Hair follicle dermal papilla cell (primary cell): ENCODE data around the gene GSC.

GRCh38 chr14:94046680-94047161 is 20.6 kb downstream of the OTUB2 start:
- CAGE, long polyA plus RNA: no peak

- CAGE, long polyA plus RNA: no peak
Observed at GRCh38 chr14:94078762-94079768, 1.9 kb downstream of the DDX24 start.

DNA sequence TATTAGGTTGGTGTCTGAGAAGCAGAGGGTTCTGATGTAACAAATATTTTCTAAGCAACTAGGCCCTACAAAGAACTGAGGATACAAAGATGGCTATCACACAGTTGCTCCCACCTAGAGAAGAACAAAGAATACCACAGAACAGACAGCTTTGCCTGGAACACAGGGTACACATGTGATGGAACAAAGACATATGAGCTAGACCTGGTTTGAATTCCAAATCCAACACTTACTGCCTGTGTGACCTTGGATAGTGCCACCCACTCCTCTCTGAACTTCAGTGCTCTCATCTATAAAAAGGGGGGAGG is 1.3 kb downstream of the DDX24 start:
- CAGE, long polyA plus RNA: no peak

DNA sequence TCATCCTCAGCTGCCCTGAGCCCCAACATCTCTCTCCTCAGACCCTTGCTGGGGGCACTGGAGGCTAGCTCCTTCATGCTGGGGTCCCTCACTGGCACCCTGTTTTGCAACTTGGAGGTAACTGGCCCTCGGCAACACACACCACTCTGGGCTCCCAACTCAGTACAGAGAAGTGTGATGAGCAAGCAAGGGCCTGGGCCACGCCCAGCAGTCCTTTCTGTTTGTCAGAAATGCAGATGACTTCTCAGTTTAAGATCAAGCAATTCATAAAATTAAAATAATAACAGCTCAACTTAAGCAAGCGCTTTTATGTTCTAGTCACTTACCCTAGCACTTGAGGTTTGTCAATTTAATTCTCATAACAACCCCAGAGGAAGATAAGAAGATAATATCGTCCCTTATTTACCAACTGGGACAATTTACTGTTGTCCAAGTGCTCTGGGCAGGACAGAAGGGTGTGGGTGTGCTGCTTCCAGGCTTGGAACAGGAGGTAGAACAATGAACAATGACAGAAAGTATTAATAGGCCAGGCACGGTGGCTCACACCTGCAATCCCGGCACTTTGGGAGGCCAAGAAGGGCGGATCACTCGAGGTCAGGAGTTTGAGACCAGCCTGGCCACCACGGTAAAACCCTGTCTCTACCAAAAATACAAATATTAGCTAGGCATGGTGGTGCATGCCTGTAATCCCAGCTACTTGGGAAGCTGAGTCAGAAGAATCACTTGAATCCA is 16.5 kb downstream of the IFI27L2 start:
- CAGE, long polyA plus RNA: no peak

- CAGE, long polyA plus RNA: no peak
Observed at GRCh38 chr14:94345655-94346145, 22.6 kb upstream of the SERPINA6 start.

GRCh38 chr14:94377008-94378109 is 11.0 kb downstream of the SERPINA1 start:
- CAGE, long polyA plus RNA: no peak

DNA sequence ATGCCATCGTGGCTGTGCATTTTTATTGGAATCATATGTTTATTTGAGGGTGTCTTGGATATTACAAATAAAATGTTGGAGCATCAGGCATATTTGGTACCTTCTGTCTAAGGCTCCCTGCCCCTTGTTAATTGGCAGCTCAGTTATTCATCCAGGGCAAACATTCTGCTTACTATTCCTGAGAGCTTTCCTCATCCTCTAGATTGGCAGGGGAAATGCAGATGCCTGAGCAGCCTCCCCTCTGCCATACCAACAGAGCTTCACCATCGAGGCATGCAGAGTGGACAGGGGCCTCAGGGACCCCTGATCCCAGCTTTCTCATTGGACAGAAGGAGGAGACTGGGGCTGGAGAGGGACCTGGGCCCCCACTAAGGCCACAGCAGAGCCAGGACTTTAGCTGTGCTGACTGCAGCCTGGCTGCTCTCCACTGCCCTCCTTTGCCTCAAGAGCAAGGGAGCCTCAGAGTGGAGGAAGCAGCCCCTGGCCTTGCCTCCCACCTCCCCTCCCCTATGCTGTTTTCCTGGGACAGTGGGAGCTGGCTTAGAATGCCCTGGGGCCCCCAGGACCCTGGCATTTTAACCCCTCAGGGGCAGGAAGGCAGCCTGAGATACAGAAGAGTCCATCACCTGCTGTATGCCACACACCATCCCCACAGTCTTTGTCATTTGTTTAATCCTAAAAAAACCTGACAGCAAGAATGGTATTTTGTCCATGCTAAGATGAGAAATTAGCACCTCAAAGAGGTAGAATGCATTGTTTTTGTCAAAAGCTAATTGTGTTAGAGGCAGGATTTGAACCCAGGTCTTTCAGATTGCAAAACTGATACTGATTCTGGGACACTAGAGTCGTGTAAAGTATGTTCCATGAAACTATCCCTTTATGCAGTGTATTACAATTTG is 6.8 kb downstream of the SERPINA1 start:
- CAGE, long polyA plus RNA: no peak

GRCh38 chr14:94394612-94395370 is 6.4 kb upstream of the SERPINA1 start:
- CAGE, long polyA plus RNA: no peak

DNA sequence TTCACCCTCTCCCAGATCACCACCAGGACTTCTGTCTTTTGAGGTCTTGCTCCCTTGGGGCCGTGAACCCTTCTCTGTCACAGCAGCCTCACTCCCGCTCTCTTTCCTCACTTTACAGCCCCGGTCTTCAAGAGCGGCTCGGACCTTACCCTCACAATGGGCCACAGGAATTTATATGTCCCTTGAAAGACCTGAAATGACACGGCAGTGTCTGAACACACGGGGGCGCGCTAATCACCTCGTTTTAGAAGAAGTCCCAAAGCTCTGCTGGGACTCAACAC is 29.2 kb downstream of the SERPINA11 start:
- CAGE, long polyA plus RNA: no peak

GRCh38 chr14:94463413-94463625 is 10.7 kb upstream of the SERPINA11 start:
- CAGE, long polyA plus RNA: no peak

- CAGE, long polyA plus RNA: no peak
Observed at GRCh38 chr14:94542281-94542866, 18.9 kb upstream of the SERPINA4 start.

DNA sequence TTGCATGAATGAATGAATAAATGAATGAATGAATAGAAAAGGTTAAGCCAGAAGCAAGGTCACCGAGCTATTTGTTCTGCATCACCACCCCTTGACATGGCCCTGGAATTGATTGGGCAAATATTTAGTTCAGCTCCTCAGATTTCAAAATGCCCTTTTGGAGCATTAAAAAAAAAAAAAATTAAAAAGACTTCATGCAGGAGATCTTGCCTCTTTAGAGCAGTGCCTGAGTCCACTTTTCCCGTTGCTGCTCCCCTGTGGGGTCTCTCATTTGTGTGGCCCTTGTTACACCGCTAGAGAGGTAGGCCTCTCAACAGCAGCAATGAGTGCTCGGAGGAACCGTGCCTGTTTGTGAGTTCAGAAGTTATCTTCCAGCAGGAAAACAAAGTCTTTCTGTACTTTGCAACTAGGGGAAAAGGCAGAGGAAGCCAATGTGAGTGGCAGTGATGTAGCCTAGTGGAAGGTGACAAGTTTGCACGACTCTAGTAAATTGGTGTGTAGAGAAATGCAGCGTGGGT is 8.3 kb upstream of the SERPINA5 start:
- CAGE, long polyA plus RNA: no peak

- CAGE, long polyA plus RNA: no peak
Observed at GRCh38 chr14:94582964-94583356, 1.7 kb downstream of the SERPINA5 start.

DNA sequence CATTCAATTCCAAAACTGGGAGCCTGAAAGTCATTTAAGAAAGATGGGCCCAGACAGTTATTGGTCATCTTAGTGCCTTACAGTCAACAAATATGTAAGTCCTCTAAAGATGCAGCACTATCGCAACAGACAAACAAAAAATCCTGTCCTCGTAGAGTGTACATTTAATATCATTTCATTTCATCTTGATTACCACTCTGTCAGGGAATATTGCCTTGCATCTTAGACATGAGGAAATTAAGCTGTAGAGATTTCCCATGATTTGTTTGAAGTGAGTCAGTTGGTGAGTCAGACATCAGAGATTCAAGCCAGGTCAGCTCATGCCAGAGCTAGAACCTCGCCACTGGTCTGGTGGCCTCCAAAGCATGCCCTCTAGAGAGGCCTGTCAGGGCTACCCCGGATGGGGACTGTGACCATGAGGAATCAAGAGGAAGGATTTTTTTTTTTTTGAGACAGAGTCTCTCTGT is 1.6 kb upstream of the SERPINA3 start:
- CAGE, long polyA plus RNA: no peak

DNA sequence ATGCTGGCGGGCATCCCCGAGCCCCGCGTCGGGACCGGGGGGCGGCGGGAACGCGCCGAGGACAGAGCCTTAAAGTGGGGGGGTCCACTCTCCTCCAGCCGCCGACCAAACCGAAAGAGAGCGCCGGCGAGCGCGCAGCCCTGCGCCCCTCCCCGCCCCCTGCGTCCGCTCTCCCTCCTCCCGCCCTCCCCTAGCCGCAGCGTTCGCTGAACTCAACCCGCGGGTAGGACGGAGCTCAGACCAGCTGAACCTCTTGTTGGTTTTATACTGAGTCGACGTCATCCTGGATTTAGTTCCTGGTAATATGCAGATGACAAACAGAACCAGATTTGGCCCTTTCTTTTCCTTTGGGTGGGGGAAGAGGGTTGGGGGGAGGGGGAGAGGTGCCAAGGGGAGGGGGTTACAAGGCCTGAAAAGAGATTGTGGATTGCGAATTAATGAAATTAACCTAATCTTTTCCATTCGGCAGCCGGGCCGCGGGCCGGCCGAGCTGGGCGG is at the start of gene GSC:
GSC (minus strand) TSS at position 112 of the 498 bp plus-strand sequence.
- CAGE, long polyA plus RNA: no peak

- CAGE, long polyA plus RNA: no peak
Observed at GRCh38 chr14:94864221-94864933, 94.5 kb upstream of the GSC start.

GRCh38 chr14:95327823-95328255 is 8.1 kb upstream of the CLMN start:
- CAGE, long polyA plus RNA: no peak

- CAGE, long polyA plus RNA: no peak
Observed at GRCh38 chr14:95889604-95890052, 149.5 kb upstream of the C14orf132 start.

GRCh38 chr14:96040690-96041111 is 1.5 kb downstream of the C14orf132 start:
- CAGE, long polyA plus RNA: no peak

DNA sequence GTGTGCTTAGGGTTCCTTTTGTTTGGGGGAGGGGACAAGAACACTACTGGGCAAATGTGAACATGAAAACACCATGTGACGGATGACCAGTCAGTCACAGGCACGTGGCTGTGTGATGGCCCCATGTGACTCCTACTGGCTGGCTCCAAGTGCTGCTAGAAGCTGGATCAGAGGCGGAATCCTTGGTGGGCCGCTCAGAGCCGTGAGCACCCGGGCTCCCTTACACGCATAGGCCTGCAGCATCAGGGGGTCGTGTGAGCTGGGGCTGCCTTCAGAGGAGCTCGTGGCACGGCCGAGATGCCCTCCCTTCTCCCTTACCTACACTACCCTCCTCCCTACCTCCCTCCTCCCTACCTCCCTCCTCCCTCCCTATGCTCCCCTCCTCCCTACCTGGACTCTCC is 61.0 kb downstream of the C14orf132 start:
- CAGE, long polyA plus RNA: no peak